NT2/D1 (cell line): Measurements from ENCODE around the genes EPPIN, SPINT4 and CTSA.

DNA sequence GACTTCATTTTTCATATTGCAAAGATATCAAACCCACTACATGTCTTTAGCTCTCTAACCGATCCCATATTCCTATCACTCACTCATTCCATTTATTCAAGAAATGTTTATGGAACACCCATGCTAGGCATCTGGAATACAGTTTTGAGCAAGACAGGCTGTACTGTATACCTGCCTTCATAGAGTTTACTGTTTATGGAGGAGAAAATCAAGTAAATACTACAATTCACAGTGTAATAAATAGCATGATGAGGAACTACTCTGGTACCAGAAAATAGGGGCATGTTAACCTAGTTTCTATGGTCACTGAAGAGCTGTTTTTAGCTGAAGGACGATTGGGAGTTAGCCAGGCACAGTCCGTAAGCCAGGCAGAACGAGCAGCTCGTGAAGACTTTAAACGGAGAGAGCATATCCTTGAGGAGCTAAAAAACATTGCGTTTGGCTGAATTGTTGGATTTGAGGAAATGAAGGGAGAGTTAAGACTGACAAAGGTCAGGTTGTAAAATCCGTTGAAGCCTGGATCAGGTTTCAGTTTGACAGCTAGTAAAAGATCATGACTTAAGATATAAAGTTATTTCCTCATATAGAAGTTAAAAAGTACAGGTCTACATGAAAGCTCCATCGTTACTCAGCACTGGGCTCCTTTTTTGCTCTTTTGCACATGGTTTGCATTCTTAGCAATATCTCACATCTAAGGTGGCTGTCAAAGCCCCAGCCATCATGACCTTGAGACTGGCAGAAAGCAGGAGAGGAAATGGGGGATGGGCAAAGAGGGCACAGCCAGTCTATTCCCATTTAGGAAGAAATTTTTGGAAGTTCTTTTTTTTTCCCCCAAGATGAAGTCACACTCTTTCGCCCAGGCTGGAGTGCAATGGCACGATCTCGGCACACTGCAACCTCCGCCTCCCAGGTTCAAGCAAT, 2.8 kb downstream of the DBNDD2 start:
- RRBS, 2 experiments = no CpG with 5 or more reads among the region's 13 CpGs

- RRBS, 2 experiments = no CpG with 5 or more reads among the region's 2 CpGs
Observed at GRCh38 chr20:45465503-45466466, 3.8 kb upstream of the WFDC2 start.

DNA sequence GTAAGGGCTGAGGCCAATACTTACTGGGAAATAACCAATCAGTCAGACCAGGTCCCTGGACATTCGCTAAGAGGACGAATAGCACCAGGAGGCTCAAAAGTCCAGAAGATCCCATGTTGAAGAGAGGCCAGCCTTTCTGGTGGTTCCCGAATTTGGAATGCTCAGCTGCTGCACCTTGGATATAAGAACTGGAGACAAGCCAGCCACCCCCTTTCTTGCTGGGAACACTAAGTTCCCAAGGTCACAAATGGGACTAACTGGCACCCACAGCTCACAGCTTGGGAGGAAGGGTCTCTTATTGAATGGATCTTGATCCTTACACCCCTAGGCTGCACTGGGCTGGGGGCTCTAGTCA, at the start of gene EPPIN:
TSS of gene EPPIN (minus strand) at position 159 of the 355 bp plus-strand sequence.
- RRBS, 2 experiments = no CpG with 5 or more reads among the region's 3 CpGs

- RRBS, 2 experiments = no CpG with 5 or more reads among the region's 2 CpGs
Observed at GRCh38 chr20:45722154-45722588, at the start of gene SPINT4. SPINT4 (plus strand) TSS chr20:45722347.

- RRBS, 2 experiments = no CpG with 5 or more reads among the region's 5 CpGs
Observed at GRCh38 chr20:45783654-45784114, 8.0 kb downstream of the WFDC3 start.

DNA sequence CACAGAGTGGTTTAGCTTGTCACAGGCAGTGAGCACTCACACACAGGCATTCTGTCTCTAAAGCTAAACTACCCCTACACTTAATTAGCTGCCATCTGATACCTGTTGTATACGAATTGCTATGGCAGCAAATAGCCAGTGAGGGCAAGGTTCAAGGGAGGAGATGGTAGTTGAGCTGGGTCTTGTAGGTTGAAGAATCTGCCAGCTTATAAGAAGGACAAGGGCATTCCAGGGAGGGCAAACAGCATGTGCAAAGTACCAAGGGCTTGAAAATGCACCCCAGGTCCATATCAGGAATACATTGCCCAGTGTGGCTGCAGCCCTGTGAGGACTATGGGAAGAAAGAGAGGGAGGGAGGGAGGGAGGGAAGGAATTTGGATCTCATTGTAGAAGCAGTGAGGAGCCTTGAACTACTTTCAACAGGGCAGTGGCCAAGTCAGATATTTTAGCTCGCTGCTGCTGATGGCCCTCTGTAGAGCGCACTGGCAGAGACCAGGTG, 5.0 kb downstream of the TNNC2 start:
- RRBS, 2 experiments = no CpG with 5 or more reads among the region's 3 CpGs

DNA sequence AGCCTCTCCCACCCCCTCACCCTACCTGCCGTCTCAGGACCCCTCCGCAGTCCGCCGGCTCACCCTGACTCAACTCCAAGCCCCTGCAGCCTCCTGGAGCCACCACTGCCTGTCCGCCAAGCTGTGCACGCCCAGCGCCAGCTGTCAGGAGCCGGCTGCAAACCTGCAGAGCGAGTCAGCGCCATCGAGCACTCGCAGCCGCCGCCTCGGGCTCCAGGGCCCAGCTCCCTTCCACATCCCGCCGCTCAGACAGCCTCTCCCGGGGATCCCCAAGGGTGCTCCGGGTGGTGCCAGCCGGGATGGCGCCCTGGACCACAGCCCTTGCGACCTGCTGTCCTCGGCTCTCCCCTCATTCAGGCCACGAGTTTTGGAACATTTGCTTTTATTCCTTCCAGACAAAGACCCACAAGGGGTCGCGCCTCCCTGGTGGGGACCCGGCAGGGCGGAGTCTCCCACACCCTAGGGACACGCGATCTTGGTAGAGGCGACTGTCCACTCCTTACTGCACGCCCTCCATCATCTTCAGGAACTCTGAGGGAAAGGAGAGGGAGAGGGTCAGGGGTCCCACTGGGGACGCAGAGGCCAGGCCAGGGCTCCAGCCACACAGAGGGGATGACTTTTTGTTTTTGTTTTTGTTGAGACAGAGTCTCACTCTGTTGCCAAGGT, 4.1 kb downstream of the TNNC2 start:
- RRBS, 2 experiments = 79 to 94% methylated on average over 5 to 13 of the region's 33 CpGs

- RRBS, 2 experiments = no CpG with 5 or more reads among the region's 15 CpGs
Observed at GRCh38 chr20:45834729-45835453, 1.3 kb downstream of the SNX21 start.

DNA sequence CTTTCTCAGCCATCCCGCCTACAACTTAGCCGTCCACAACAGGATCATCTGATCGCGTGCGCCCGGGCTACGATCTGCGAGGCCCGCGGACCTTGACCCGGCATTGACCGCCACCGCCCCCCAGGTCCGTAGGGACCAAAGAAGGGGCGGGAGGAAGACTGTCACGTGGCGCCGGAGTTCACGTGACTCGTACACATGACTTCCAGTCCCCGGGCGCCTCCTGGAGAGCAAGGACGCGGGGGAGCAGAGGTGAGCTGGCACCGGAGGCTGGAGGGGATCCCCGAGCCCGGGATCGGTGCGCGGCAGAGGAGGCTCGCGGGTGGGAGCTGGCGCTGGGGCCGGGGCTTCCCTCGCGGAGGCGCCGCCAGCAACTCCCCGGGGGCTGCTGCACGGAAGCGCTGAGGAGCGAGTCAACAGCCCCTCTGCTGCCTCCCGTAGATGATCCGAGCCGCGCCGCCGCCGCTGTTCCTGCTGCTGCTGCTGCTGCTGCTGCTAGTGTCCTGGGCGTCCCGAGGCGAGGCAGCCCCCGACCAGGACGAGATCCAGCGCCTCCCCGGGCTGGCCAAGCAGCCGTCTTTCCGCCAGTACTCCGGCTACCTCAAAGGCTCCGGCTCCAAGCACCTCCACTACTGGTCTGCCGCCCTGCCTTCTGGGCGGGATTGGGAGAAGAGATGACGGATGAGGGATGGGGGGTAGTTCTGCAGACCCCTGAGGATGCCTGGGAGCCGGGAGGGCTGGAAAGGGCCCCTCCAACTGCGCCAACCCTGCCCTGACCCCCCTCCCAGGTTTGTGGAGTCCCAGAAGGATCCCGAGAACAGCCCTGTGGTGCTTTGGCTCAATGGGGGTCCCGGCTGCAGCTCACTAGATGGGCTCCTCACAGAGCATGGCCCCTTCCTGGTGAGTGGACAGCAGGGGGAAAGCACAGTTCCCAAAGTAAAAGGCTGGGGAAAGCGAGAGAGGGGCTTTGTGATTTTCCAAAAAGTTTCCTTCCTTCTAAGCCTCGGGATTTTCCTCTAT, at the start of gene CTSA:
TSS of gene CTSA (plus strand) at position 205 of the 1,017 bp plus-strand sequence.
- RRBS, 2 experiments = 3 to 5% methylated on average over 41 of the region's 69 CpGs

GRCh38 chr20:45898276-45899070, 7.3 kb downstream of the CTSA start:
- RRBS, 2 experiments = no CpG with 5 or more reads among the region's 19 CpGs

DNA sequence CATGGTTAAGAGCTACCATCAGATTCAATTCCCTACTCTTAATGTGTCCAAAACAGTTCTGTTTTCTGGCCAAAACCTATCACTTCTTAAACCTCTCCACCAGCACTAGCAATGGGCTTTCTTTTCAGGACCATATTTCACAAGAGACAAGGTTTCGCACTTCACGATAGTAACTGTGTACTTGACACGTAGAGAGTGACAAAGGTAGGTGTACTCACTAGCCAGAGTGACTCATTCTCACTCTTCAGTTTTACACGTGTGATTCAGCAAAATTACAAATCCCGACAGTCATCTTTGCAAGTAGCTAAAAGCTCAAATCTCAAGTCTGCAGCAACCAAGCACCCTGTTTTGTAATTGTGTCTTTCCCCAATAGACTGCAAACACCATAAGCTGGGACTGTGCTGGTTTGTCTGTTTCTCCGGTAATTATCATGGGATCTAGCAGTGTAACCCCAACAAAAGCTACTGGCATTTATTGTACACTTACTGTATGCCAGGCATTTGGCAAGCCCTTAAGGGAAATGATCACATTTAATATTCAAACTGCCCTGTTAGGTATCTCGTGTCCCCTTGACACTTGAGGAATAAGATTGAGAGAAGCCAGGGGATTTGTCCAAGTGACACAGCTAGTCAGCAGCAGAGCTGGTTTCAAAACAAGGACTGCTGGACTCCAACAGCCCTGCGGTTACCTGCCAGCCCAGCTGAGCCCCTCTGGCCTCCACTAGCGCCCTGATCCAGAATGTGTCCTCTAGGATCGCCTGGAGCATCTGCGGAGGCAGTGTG, 9.8 kb downstream of the PCIF1 start:
- RRBS, 2 experiments = no CpG with 5 or more reads among the region's 11 CpGs

GRCh38 chr20:45970842-45971091, 1.2 kb downstream of the ZNF335 start:
- RRBS, 2 experiments = no CpG with 5 or more reads among the region's 2 CpGs

- RRBS, 2 experiments = no CpG with 5 or more reads among the region's 5 CpGs
Observed at GRCh38 chr20:46108225-46108905, 9.7 kb upstream of the CD40 start.

DNA sequence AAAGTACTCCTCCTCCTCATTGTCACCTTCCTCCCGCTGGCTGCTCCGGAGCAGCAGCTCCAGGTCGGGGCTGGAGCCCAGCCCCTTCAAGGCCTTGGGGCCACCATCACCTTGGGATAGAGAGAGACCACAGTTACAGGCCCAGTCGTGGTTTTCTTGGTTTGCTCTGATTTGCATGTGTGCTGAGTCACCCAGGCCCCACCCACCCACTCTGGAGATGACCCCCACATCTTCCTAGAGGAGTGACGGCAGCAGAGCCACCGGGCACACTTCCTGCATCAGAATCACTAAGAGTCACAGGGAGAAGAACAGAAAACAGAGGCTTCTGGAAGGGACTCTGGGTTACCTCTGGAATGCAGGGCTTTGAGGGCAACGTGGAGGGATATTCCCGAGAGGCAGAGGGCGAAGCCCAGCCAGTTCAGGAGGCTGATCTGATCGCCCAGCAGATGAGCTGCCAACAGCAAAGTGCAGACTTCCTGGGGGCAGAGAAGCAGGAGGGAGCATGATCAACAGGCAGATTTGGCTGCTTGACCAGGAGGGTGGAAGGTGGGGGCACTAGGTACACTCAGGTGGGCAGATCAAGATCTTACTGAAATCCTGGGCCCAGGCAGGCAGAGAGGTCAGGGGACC, 13.7 kb downstream of the SLC35C2 start:
- RRBS, 2 experiments = no CpG with 5 or more reads among the region's 10 CpGs

DNA sequence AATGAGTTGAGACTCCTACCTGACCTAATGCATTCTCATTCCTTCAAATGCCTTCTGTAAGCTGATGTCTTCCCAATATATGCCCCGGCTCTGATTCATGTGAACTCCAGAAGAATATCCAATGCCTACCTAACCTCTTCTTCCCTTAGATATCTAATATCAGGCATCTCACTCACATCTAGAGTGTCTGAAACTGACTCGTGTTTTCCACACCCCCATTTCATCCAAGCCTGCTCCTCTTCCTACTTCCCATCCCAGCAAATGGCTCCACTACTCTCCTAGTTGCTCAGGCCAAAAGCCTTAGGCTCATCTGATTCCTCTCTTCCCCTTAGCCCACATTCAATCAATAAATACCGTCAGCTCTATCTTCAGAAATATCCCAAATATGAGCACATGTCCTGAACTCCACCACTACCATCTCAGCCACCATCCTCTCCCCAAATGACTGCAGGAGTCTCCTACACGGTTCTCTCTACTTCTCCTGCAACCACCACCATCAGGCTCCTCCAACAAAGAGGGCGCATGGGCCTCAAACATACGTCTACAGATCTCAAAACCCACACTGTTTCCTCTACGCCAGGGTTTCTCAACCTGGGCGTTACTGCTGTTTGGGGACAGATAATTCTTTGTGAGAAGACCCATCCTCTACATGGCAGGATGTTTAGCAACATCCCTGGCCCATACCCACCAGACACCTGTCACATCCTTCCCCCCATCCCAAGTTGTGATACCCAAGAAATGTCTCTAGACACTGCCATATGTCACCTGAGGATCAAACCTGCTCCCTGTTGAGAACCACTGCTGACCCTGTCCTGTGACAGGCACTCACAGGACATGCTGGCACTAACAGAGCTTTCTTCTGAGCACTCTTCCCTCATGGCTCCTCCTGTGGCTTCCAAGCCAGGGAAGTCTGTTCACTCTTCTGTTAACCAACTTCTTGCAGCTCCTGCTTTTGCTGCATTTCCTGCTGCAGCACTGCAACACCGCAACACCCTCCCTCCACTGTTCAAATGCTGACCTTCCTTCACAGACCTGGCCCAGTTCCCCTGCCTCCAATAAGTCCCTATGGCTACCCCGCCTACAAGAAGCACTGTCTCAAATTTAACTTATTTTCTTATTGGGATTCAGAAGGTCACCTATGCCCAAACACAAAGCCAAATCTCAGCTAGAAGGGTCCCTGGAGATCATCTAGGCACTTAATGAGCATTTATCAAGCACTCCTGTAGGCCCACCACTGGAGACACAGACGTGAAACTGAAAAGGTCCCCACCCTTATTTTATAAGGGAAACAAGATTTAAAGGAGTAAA, 2.8 kb downstream of the SLC35C2 start:
- RRBS, 2 experiments = no CpG with 5 or more reads among the region's 11 CpGs

DNA sequence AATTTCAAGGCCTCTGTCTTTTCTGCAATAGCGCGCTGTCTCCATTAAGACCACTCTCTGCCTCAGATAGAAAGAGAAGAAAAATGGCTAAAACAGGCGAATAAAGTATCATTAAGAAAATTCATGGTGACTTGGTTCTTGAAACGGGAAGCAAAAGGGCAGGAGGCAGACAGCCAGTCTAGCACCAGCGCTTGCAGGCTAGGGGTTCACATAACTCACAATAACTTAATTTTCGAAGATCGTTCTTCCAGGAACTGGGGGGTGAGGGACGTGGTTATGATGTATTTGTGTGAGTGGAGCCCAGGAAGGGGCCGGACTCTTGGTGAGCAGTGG, 4.3 kb upstream of the ELMO2 start:
- RRBS, 2 experiments = 14% methylated on average over 1 of the region's 9 CpGs; no CpG with 5 or more reads in 1 of the 2 experiments

- RRBS, 2 experiments = no CpG with 5 or more reads among the region's 2 CpGs
Observed at GRCh38 chr20:46694497-46694995, 5.3 kb upstream of the TP53RK start.

DNA sequence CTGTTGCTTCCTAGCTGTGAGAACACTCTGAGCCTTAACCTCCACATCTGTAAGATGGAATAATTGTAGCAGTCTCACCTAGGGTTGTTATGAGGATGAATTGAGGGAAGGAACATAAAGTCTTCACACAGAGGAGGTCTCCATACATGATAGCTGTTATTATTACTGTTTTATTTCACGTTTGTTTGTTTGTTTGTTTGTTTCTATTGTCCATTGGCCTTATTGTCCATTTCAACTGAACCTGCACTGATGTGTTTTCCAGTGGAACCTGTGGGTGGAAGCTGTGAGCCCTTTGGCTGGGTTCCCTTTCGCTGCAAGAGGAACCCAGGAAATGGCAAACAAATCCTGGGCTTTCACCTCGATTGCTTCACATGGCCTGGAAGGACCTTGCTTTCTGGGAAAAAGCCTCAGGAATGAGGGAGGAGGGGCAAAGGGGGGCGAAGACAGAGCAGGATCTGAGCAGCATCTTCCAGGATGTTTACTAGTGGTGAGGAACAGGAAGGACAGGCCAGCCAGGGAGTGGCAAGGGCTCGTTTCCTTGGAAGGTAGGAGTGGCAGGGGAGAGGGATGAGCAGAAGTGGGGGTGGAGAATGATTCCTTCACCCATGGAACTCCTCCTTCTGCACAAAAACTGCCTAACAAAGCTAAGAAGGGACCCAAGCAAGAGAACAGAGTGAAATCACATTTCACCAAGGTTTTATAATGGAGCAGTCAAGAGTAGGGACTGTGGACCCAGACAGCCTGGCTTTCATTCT, 5.8 kb downstream of the SLC2A10 start:
- RRBS, 2 experiments = no CpG with 5 or more reads among the region's 5 CpGs

DNA sequence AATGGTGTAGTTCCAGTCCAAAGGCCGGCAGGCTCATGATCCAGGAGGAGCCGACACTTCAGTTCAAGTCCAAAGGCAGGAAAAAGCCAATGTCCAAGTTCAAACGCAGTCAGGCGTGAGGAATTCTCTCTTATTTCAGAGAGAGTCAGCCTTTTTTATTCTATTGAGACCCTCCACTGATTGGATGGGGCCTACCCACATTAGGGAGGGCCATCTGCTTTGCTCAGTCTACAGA, 71.1 kb upstream of the EYA2 start:
- RRBS, 2 experiments = no CpG with 5 or more reads among the region's 4 CpGs

GRCh38 chr20:47278104-47279313, 78.0 kb downstream of the ZMYND8 start:
- RRBS, 2 experiments = no CpG with 5 or more reads among the region's 21 CpGs